ENCODE measurements around a stretch of chr5.

DNA sequence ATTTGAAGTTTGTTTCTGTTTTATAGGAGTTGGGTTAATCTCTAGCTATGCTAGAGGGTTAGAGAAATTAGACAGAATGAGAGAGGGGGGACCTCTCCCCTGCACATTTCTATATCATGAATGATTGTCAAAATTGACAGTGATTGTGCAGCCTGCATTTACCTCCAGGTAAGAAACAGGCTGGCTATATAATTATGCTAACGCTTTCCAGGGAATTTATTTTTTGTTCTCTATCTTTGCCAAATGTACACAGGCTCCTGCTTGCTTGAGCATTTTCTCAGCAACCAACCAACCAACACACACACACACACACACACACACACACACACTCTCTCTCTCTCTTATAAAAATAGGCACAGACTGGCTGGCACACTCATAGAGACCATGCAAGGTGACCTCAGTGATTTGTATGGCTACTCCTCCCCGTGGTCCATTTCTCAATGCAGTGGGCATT lies 415.8 kb downstream of the MAN2A1 start:
- PRO-cap: no peak

- PRO-cap: no peak
Measured at GRCh38 chr5:110734839-110735184, 4.0 kb upstream of the SLC25A46 start.

DNA sequence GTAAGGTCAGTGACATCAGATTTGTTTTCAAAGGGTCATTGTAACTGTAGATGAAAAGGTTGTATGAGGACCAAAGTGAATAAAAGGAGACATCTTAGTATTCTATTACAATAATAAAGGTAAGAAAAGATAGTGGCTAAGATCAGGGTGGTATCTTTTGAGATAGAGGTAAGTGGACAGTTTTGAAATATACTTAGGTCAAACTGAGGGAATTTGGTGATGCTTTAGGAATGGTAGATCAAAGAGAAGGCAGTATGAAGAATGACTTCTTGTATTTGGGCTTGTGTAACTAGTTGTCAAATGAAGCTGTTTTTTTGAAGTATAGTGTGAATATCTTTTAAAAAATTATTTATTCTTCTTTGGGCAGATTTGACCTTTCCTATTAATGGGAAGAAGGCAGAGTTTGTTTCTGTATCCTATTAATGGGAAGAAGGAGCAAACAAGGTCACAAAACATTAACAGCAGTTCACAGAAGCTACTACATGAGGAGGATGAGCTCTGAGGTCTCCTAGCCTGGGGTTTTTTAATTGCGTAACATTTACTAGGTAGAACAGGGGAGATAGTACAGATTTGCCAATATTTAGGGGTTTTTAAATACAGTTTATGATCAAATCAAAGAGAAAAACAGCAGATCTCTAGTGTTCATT lies 12.9 kb downstream of the SLC25A46 start:
- PRO-cap: no peak

- PRO-cap: no peak
Measured at GRCh38 chr5:110917416-110918003, 154.0 kb upstream of the TSLP start.

DNA sequence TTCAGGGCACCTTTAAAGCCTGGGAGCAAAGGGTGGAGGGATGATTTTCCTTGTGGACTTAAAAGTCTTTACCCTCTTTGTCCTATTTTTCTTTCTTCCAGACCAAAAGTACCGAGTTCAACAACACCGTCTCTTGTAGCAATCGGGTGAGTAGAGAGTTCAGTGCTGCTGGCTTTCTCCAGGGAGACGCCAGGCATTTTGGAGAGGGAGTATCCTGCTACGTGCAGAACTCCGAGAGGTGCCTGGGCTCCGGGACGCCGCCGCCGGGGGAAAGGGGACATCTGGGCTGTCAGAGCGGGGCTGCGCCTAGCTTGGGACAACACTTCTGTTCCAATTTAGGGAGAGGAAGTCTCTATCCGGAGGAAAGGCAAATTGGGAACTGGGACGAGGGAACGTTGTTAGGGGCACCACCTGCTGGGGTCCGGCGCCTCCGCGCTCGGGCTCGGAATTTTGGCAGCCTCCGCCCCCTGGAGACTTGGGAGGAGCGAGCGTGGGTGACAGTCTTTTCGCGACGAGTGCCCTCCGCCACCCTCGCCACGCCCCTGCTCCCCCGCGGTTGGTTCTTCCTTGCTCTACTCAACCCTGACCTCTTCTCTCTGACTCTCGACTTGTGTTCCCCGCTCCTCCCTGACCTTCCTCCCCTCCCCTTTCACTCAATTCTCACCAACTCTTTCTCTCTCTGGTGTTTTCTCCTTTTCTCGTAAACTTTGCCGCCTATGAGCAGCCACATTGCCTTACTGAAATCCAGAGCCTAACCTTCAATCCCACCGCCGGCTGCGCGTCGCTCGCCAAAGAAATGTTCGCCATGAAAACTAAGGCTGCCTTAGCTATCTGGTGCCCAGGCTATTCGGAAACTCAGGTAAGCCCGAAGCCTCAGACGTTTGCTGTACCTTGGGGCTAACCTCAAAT lies 1.5 kb downstream of the TSLP start:
- PRO-cap: bidirectional peak, plus-strand start at position 588 of the sequence, minus-strand start at position 442 of the sequence

- PRO-cap: no peak
Measured at GRCh38 chr5:111301981-111302488, 77.9 kb downstream of the CAMK4 start.

- PRO-cap: no peak
Measured at GRCh38 chr5:111680615-111681507, 76.1 kb downstream of the NREP start.

DNA sequence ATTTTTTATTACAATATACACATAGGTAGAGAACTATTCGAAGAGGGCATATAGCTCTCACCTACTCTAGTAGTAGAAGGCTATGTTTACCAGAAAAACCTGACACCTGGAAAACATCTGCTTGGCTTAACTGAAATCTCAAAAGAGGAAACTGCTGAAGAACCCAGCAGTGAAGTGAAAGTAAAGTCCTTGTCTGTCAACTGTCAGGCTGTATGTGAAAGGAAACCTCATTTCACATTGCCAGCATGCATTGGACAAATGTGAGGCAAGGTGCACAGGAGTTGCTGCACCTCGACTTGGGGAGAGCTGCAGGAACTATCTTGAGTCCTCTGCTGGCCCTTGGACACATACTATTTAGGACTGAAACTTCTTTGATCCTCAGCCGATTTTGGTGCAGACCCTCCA lies 53.4 kb downstream of the NREP start:
- PRO-cap: no peak

DNA sequence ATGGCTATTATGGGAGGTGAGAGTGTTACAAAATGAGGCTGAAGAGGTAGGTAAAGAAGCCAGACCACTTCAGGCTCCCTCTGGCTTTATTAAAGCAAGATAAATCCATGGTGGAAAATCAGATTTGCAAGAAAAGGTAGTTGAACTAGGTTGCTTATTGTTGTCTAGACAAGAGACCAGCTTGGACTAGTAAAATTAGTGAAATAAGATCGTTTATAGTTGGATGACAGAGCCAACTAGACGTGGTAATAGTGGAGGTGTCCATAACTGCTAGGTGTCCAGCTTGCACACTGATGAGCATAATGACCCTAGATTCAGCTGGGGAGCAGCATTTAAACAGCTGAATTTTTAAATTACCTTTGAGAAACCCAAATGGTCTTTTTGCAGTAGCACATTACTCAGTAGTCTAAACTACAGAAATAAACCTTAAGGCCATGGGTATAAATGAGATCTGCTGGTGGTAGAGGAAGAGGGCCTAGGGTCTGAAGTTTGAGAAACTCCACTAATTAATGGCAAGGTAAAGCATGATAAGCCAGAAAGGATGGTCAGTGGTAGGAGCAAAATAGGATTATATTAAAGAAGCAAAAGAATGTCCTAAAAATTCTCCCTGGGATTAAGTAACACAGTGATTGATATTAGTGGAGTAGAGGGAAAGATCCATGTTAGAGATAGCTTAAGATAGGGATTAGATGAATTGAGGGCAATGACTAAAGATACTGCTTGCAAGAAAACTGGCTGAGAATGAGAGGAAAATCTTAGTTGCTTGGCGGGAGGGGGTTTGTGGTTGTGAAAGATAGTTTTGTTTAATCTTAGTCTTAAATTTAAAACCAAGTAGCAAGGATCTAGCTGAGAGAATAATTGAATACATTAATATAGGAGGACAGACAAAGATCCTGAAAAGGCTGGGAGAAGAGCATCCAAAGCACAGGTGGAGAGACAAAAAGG lies 255.8 kb downstream of the EPB41L4A start:
- PRO-cap: no peak

DNA sequence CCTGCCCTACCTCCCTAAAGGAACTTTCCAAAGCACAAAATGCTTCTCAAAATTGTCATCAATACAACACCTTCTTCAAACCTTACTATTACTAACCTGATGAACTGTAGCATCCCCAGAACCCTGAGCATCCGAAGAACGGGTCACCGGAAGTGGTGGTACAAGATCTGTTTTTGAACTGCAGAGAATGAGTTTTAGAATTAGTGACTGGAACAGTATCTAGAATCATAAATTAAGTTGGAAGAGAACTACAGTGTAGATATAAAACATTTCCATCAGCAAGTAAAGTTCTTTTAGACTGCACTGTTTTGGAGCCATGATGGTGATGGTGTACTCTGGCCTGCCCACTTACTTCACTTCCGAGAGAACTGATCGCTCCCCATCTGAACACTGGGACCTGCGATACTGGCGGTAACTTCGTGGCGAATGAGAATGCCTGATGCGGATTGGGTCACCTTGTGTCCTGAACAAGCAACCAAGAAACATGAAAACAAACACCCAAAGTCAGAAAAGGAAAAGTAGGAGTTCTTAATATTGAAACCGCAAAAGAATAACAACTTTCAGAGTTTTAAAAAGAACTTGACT lies 250.3 kb downstream of the EPB41L4A start:
- PRO-cap: no peak

DNA sequence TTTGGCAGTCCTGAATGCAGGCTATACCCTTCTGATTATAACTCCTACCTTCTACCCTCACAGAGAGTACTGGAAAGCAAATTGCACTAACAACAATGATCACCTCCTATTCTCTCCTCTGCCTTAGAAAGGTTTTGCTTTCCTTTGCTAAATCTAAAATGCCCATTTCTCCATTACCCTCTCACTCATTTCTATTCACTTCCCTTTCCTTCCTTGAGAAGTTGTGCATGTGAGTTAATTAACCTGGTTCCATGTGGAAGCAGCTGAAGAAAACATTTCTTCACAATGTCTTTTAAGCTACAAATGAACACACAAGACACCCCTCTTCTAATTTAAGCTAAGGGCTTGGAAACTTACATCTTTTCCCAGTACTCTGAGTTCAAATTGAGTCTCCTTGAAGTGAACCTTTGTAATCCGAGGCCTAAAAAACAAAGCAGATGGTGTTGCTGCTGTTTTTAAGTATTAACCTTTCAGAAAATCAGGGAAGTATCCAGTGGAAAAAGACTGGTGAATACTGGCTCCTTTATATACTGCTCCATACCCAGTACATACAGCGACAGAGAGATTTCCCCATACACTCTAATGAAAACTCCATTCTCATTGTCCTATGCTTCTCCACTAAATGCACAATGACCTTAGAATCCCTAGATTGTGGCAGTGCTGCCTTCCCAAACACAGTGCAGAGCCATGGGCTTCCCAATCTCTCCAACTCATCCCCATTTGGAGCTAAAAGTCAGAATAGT lies 160.0 kb downstream of the EPB41L4A start:
- PRO-cap: no peak

DNA sequence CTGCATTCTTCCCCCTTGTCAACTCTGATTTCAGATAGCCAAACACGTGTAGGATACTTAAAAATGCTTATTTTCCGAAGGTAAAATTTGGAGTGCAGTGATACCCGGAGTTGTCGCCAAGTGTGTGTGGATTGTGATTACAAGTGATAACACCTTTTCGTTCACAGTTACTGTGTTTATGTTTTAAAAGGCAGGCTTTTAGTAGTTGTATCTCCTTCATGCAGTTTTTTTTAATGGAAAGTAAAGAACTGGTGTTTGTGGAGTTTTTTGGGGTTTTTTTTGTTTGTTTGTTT lies 1.0 kb downstream of the DCP2 start:
- PRO-cap: no peak

DNA sequence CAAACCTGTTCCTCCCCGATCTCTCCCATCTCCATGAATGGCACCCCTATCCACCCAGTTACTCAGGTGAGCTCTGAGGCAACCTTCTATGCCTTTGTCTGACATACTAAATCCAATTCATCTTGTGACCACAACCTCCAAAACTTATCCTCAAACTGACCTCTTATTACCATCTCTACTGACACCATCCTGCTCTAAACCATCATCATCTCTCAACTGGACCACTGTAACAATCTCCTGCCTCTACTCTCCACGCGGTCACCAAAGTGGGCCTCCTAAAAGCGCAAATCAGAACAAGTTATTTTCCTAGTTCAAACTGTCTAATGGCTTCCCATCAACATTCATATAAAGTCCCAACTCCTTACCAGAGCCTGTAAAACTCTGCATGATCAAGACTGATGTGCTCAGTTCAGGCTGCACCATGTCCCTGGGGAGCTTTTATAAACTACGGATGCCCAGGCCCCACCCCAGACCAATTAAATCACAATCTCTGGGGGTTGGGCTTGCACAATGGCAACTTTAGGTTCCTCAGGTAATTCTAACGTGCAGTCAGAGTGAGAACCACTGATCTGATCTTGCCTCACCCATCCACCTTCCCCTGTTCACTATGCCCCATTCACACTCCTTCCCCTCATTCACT lies 129.0 kb downstream of the DCP2 start:
- PRO-cap: no peak

DNA sequence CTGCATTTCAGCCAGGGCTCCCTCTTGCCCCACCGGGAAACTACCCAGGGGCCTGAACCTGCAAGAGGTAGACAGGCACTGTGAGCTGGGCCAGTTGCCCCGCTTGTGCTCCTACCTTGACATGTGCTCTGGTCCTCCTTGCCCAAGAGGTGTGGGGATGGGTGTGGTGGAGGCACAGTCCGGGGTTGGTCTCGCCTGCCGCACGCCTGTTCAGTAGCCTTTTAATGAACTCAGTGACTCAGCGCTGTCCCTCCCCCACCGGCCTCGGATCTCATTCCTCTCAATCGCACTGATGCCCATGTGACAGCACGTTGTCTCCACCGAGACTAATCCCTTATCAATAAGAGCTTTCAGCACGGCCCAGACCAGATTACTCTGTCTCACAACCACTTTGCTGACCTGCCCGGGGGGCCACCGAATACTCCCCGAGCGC lies 226.5 kb downstream of the DCP2 start:
- PRO-cap: unidirectional peak, minus-strand start at position 223 of the sequence

DNA sequence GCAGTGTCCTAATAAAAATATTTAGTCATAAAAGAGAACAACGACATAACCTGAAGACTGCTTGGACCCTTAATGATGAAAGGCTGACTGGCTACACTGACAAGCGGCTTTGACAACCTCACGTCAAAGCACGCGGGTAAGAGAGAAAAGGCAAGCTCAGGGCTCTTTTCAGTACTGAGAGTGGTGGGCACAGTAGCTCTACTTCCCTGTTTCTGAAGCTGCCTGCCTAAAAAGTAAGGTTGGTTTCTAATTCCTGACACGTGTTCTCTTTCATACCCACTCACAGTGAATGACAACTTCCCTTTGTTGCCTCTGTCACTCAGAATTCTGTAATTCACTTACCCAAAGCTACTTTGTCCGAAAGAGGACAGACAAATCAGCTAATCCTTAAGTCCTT lies 221.3 kb downstream of the TSSK1B start:
- PRO-cap: no peak

GRCh38 chr5:113294246-113295395 lies 140.2 kb downstream of the TSSK1B start:
- PRO-cap: bidirectional peak, plus-strand start at chr5:113294581, minus-strand start at chr5:113294433; unidirectional peak, minus-strand start at chr5:113294696; bidirectional peak, plus-strand start at chr5:113295047, minus-strand start at chr5:113294926

DNA sequence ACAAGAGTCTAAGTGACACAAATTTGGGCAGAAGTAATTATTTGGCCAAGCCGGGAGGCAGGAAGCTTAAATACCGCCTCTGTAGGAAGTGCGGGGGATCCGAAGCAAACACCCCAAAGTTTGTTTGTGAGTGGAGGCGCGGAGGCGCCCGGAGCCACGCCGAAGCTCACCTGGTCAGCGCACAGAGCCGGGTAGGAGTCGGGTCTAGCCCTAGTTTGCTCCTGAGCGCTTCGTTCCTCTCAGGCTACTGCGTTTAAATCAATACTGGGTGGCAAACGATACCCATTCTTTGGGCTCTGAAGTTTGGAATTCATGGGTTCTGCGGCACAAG lies 865 bp downstream of the MCC start:
- PRO-cap: no peak

GRCh38 chr5:114185257-114185680 lies 176.6 kb upstream of the KCNN2 start:
- PRO-cap: unidirectional peak, plus-strand start at chr5:114185496

GRCh38 chr5:115180126-115180869 lies 10.6 kb upstream of the TRIM36 start:
- PRO-cap: no peak

DNA sequence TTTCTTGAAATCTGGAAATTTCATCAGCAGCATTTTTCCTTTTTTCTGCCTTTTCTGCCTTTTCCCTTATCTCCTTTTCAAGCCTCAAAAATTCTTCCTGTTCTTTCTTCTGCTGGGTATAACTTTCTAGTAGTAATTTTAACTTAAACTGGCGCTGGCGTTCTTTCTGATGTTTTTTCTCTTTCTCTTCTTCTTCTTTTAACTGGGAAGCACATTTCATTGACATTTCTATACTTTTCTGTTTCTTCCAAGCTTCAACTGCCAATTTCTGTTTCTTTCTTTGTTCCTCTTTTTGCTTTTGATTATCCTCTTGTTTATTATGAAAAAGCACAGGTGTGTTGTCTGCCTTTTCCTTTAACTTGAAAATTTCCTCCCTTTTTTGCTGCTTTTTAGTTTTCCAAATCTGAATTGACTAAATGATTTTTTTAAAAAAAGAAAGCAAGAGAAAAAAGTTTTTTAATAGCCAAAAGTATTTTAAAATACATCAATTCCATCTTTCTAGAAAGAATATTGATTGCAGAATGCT lies 8.6 kb upstream of the PGGT1B start:
- PRO-cap: no peak